Placental epithelial cell (primary cell): ENCODE results near the genes SANBR and B3GNT2.

DNA sequence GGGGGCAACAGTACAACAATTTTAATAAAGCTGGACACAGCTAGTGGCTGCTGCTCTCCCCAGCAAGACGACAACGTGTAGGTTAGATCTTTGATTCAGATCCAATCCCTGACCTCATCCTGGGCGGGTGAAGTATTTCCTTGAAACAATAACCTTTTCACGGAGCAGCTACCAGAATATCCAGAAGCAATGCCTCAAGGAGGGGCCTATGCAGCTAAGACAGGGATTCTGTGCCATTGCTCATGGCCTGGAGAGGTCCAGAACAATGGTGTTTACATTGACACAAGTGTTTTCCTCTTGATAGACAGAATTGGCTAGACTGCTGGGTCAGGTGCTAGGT lies 520.2 kb downstream of the BCL11A start:
- CAGE, long polyA plus RNA: no peak

GRCh38 chr2:60091863-60092504 lies 461.5 kb downstream of the BCL11A start:
- CAGE, long polyA plus RNA: no peak

- CAGE, long polyA plus RNA: no peak
These were observed 458.9 kb downstream of the BCL11A start for GRCh38 chr2:60094405-60095075.

DNA sequence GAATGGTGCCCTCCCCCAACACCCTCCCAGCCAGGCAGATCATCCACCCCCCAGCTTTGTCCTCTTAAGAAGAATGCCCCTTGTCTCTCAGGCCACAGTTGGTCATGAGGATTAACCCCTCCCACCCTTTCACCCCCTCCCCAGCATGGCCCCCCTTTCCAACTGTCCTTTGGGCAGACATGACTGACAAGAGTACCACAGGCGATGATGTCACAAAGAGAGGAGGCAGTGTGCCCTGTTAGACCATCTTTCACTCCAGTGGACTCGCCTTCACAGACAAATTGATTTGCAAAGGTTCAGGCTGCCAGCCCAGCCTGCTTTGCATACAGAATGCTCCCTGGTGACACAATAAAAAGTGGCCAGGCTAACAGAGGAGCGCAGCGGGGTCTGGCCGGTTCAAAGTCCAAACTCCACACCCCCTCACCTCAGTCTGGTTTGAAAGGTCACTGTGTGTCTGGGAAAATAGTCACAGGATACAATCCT lies 237.1 kb downstream of the BCL11A start:
- CAGE, long polyA plus RNA: no peak

DNA sequence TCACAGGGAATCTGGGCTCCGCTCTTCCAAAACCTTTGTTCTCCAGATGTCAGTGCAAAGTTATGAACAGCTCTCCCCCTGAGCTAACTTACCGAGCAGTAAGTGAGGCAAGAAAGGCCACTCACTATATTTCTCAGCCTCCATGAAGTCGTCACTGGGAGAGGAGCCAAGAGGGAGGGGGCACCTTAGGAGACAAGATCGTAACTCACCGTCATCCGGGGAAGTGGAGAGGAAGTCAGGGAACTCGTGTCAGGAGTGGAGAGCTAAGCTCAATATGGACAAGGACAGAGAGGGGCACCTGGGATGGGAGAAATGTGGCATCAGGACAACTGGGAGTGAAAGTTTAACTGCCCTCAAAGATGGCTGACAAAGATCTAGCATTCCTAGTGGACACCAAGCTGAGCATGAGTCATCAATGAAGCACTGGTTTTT lies 37.1 kb downstream of the BCL11A start:
- CAGE, long polyA plus RNA: no peak

GRCh38 chr2:60519287-60519556 lies 34.2 kb downstream of the BCL11A start:
- CAGE, long polyA plus RNA: no peak

DNA sequence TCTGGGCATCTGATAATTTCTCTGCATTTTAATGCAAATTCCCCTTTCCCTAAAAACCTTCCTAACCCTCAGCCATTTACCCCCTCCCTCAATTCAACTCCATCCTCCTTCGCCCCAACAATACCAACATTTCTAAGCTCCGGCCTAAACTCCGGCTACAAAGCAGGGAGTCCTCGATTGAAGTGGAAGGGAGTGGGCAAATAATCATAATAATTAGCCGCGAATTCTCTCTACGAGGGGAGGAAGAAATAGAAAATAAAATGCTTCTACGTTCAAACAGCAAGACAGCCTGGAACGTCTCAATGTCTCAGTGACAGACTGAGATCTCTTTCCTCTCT lies 4.6 kb downstream of the BCL11A start:
- CAGE, long polyA plus RNA: no peak

DNA sequence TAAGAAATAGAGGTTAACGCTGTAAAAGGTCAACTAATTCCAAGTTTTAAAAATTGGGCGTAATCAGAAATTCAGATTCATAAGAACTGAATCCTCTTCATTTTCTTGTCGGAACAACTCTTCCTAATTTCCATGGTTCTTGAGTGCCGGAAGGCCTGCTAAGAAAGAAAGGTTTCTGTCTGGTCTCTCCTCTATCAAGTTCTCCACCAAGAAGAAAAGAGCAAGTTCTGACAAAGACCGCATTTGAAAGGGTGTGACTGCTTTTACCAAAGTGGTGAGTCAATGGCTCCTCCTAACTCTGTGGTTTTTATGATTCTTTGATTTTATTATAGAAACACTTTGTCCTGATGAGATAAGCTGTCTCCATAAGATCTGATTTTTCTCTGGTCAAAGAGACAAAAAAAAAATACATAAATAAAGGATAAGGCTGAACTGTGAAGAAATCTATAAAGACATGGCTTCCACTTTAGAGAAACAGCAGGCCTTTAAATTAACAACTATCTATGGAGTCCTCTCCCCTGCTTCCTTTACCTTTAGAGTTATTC lies 67.5 kb downstream of the REL start:
- CAGE, long polyA plus RNA: no peak

GRCh38 chr2:61065830-61066897 lies at the start of gene SANBR:
Gene SANBR (plus strand): TSS chr2:61065871.
- CAGE, long polyA plus RNA: no peak

DNA sequence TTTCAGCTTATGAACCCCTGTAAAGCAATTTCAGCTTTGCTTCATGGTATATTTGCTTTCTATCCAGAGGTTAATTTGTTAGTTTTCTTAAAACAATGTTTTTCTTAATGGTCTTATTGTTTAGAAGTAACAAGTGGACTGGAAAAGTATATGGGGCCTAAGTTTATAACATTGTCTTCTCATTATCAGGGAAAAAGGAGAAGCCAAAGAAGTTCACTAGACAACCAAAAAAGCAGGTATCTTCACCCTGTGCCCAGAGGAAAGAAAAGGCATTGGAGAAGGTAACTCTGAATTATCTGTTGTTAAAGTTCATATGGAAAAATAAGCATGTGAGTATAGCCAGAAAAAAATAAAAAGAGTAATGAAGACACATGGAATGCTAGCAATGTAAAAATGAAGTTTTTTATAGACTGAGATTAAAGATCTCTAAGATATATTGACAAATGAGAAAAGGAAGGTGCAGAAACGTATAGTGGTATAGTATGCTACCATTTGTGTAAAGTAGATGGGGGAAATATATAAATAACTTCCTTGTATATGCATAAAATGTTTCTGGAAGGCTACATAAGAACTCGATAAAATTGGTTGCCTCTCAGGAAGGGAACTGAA lies 46.1 kb upstream of the C2orf74 start:
- CAGE, long polyA plus RNA: no peak

- CAGE, long polyA plus RNA: no peak
These were observed 122.8 kb downstream of the USP34 start for GRCh38 chr2:61348040-61348622.

- CAGE, long polyA plus RNA: no peak
These were observed 44.6 kb downstream of the USP34 start for GRCh38 chr2:61426211-61426713.

GRCh38 chr2:61526253-61526789 lies 11.8 kb downstream of the XPO1 start:
- CAGE, long polyA plus RNA: no peak

DNA sequence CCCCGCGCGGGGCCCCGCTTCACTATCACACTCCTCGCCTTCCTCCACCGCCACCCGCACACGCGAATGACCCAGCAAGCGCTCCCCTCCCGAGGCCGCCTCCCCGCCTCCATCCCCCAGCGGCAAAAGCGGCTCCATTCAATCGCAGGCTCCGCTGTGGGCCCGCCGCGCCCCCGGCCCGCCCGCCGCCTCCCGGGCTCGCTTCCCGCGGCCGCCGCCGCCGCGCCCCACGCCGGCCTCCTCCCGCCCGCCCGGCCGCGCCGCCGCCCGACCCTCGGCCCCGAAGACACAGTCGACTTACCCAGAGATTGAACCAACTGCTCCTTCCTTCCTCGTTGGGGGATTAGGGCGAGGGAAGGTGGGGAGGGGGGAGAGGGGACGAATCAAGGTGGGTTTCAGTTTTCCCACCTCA lies 889 bp downstream of the XPO1 start:
- CAGE, long polyA plus RNA: no peak

DNA sequence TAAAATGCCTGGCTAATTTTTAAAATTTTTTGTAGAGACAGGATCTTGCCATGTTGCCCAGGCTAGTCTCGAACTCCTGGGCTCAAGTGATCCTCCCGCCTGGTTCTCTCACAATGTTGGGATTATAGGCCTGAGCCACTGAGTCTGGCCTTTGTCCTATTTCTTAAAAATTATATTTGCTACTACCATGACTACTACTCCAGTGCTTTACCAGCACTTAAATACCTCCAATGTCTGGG lies 147.3 kb downstream of the FAM161A start:
- CAGE, long polyA plus RNA: no peak

- CAGE, long polyA plus RNA: no peak
These were observed 60.5 kb downstream of the FAM161A start for GRCh38 chr2:61793482-61793709.

- CAGE, long polyA plus RNA: no peak
These were observed 57.1 kb upstream of the B3GNT2 start for GRCh38 chr2:62138765-62139198.

DNA sequence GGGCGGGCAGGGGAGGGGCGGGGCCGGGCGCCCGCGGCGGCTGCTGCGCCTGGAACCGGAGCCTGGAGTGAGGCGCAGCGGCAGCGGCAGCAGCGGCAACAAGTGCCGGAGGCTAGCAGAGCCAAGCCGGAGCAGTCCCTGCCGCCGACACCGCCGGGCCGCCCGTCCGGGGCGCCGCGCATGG lies at the start of gene B3GNT2:
Gene B3GNT2, plus strand, starts transcription at position 60 of the 184 bp plus-strand sequence.
- CAGE, long polyA plus RNA: no peak

GRCh38 chr2:62406358-62406800 lies 99.6 kb downstream of the TMEM17 start:
- CAGE, long polyA plus RNA: no peak

GRCh38 chr2:62485608-62486369 lies 20.2 kb downstream of the TMEM17 start:
- CAGE, long polyA plus RNA: no peak